ENCODE data around the genes RTKN2 and NRBF2.

DNA sequence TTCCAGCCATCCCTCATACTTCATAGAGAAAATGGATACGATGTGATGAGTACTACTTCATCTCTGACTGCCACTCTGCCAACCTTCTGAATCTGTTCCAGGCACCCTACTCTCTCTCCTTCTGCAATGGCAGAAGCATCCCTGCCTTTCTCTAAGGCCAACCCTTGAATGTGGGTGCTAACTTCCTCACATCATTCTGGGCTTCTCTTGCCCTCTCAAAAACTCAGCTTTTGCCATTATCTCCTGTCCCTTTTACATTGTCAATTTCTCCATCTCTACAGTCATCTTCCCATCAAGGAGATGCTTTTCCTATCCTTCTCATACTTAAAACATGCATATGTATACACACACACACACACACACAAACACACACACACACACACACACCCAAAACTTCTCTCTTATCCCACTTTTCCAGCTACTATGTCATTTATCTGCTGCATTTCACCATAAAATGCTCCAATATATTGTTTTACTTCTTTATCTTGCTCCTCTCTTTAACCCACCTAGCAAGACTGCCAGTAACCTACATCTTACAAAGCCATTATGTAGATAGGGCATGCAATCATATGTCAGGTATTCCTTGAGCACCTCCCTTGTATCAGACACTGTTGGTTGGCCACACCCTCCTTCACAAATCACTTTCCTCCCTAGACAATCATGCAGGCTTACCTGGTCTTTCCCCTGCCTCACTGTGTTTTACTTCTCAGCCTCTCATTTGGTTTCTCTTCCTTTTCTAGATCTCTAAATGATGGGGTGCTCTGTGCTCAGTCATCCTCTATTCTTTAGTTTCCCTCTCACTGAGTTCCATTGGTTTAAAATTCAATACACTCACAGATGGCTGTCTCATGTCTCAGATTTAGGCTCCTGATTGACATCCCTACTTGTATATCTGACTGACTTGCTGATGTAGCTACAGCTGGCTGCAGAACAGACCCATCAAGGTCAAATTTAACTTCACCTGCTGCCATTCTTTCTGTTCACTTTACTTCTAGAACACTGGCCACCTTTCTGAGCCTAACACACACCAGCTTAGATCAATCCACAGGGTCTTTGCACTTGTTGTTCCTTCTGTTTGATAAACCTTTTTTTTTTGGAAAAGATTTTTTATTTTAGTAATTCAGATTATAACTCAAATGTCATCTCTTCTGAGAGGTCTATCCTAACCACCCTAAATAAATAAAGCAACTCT, 31.5 kb downstream of the ANK3 start:
- RRBS: no CpG with 5 or more reads among the region's 1 CpG

DNA sequence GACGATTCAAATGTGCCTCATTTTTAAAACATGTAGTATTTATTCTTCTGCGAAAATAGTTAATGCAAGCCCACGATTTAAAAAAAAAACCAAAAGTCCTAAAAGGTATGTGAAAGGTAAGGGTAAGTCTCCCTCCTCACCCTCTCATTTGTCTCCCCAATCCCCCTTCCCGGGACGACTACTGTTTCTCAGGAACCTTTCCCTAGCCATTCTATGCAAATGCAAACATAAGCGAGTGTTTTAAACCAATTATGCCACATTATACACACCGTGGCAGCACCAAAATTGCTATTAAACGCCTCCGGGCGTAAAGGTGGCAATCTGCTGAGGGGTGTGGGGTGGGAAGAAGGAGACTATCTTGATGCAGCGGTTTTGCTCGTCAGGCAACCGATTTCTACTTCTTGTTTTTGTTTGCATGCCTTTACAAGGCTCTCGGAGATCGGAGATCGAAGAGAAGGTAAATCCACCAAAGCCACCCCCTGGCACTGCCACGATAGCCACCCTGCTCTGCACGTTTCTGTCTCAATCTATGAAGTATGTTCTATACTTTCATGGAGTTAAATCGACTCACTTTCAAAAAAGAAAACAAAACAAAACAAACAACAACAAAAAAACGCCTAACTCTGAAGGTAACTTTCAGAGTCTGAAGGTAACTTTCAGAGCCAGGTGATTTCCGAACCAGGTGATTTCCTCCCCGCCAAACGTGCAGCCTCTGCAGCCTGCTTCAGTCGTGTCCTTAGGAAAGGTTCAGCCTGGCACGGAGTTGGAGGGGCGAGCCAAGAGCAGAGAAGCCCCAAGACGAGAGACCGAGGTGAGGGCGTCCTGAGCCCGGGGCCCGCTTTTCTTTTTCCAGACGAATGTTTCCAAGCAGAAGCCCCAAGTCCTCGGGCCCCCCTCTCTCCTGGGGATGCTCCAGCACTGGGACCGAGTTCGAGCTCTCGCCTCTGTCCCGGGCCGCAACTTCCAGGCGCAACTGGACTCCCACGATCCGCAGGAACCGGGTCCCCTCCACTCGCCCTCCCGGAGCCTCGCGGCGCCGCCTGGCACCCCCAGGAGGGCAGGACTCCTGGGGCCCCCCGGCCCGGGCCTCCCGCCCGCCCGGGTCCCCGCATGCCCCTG, 45.8 kb upstream of the CDK1 start:
- RRBS: 2% methylated on average over 12 of the region's 54 CpGs

GRCh38 chr10:61135218-61136016, 191.4 kb upstream of the RHOBTB1 start:
- RRBS: no CpG with 5 or more reads among the region's 5 CpGs

DNA sequence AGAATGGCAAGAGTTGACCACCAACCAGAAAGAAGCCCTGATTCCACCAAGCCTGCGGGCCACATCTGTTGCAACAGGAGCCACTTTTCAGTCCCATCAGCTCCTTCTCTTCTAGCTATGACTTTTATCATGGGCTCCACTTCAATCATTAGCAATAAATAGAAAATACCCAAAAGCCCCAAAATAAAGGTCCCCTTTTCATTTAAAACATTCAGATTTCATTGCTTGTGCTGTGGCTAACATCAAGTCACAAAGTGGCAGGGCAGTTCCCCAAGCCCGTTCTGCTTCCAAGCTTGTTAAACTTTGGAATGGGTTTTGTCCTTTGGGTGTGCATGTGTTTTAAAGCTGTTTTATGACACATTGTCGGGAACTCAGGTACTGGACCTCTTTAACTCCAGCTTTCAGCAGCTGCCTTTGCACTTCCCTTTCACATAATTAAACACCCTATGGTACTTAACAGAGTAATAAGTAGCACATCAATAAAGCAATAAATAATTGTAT, 56.4 kb upstream of the ARID5B start:
- RRBS: no CpG with 5 or more reads among the region's 3 CpGs

DNA sequence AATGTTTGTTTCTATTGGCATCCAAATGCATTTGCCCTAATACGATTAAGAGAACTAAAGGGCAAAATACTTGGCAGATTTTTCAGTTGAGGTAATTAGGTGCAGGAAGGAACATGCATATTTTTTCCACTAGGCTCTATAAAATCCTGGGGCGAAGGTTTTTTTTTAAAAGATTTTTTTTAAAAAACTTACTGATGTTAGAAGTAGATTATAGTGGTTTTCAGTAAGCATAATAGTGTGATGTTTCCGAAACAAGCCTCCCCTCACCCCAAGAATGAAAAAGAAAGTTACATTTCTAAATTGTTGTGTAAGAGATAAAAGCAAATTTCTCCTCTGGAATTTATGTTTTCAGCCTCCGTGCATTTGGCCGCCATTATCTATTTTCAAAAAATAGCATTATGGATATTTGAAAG, 92.6 kb downstream of the ARID5B start:
- RRBS: no CpG with 5 or more reads among the region's 5 CpGs

- RRBS: no CpG with 5 or more reads among the region's 4 CpGs
Measured at GRCh38 chr10:61994498-61994884, 93.0 kb downstream of the ARID5B start.

GRCh38 chr10:62043215-62043913, 141.9 kb downstream of the ARID5B start:
- RRBS: no CpG with 5 or more reads among the region's 4 CpGs

- RRBS: no CpG with 5 or more reads among the region's 1 CpG
Measured at GRCh38 chr10:62047500-62047769, 145.9 kb downstream of the ARID5B start.

GRCh38 chr10:62268543-62269318, at the start of gene RTKN2:
Gene RTKN2, minus strand, starts transcription at chr10:62268844.
- RRBS: 1% methylated on average over 29 of the region's 59 CpGs

DNA sequence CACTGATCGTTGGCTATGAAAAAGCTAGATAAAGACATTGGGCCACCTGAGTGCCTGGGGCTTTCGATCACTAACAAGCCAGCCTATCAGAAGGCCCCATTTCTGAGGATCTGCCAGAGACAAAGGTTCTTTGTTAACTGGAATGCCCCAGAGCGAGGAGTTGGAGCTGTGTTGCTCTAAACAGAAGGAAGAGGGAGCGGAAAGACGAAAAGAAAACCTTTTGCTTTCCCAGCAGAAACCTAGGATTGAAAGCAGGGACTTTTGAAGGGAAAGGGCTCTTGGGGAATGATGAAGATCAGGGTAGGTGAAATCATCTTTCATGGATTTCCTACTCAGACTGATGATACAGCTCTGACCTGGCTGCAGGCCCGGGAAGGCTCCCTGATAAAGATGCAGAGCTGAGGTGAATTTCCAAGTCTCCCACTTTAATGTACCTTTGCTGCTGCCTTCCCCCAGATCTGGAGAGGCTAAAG, 95.5 kb upstream of the EGR2 start:
- RRBS: no CpG with 5 or more reads among the region's 6 CpGs

- RRBS: under 1% methylated on average over 7 of the region's 65 CpGs
Measured at GRCh38 chr10:63132811-63134128, at the start of gene NRBF2. Gene NRBF2, plus strand, starts transcription at chr10:63133328.

DNA sequence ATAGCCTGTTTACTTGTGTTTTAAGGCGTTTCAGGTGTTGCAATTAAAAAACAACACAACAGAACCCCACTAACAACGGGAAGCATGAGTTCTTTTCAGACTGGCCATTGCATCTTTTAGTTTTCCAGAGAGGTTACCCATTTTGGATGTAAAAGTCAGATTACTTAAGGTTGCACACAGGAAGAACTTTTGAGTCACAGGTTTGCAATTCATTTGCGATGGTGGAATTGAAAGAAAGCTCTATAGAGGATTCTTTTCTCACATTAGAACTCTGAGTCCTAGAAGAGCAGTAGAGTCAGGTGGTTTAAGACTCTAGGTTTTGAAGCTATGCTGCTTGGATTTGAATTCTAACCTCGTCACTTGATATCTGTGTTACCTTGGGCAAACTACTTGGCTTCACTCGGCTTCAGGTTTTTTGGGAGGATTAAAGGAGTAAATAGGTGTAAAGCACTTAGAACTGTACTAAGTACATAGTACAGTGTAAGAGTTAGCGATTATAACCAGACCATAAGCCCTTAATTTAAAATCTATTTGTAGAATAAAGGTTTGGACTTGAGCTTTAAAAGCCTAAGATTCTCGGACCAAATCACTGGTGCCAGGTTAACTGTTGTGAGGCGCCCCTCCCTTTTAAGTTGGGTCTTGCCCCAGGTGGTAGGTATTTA, 1.2 kb downstream of the NRBF2 start:
- RRBS: no CpG with 5 or more reads among the region's 8 CpGs

GRCh38 chr10:63153245-63154014, 20.3 kb downstream of the NRBF2 start:
- RRBS: no CpG with 5 or more reads among the region's 1 CpG

DNA sequence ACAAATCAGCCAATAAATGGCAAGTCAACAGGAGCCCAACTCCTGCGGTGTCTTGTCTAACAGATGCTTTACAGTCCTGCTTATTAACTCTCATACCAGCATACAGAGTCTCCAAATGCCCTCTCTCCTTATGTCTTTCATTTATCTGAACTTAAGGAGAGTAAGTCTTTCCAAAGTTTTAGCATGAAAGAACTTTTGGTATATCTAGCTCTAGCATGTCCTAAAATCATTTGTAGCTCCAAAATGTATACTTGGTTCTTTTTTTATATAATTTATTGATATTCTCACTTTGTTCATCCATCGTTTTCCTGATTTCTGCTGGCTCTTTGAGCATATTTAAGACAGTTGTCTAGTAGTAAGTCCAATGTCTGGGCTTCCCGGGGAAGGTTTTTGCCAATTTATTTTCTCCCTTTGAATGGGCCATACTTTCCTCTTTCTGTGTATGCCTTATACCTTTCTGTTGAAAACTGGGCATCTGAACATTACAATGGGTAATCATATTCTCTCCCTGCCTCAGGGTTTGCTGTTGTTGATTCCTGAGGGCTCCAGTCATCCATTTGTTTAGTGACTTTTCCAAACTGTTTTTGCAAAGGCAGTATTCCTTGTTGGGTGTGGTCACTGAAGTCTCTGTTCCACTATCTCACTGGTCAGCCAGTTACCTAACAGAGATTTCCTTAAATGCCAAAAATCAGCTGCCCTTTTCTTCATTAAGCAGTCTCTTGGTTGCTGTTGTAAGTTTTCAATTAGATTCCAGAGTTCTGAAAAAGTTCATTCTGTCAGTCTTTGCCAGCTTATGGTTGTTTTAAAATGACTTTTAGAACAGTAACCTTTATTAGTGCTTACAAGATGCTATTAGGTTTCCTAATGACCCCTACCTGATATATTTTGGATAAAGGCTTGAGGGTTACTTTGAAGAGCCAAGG, 37.0 kb downstream of the NRBF2 start:
- RRBS: no CpG with 5 or more reads among the region's 3 CpGs

GRCh38 chr10:63171293-63172011, 38.3 kb downstream of the NRBF2 start:
- RRBS: no CpG with 5 or more reads among the region's 2 CpGs

- RRBS: no CpG with 5 or more reads among the region's 3 CpGs
Measured at GRCh38 chr10:63379119-63379845, 86.5 kb downstream of the JMJD1C start.

DNA sequence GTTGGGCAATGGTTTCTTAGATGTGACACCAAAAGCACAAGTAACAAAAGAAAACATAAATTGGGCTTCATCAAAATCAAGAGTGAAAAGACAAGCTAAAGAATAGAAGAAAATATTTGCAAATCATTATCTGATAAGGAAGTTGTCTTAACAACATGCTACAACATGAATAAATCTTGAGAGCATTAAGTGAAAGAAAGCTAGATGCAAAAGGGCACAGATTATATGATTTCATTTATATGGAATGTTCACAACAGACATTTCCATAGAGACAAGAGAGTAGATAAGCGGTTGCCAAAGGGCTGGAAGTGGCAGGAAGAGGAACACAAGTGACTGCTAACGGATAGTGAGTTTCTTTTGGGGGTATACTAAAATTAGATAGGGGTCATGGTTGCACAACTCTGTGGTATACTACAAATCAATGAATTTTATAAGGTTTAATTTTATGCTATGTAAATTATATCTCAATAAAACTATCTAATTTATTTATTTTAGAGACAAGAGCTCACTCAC, 35.4 kb downstream of the JMJD1C start:
- RRBS: no CpG with 5 or more reads among the region's 2 CpGs

GRCh38 chr10:63481660-63481933, 15.8 kb upstream of the JMJD1C start:
- RRBS: no CpG with 5 or more reads among the region's 1 CpG

GRCh38 chr10:63628502-63629078, 107.4 kb downstream of the REEP3 start:
- RRBS: no CpG with 5 or more reads among the region's 10 CpGs

DNA sequence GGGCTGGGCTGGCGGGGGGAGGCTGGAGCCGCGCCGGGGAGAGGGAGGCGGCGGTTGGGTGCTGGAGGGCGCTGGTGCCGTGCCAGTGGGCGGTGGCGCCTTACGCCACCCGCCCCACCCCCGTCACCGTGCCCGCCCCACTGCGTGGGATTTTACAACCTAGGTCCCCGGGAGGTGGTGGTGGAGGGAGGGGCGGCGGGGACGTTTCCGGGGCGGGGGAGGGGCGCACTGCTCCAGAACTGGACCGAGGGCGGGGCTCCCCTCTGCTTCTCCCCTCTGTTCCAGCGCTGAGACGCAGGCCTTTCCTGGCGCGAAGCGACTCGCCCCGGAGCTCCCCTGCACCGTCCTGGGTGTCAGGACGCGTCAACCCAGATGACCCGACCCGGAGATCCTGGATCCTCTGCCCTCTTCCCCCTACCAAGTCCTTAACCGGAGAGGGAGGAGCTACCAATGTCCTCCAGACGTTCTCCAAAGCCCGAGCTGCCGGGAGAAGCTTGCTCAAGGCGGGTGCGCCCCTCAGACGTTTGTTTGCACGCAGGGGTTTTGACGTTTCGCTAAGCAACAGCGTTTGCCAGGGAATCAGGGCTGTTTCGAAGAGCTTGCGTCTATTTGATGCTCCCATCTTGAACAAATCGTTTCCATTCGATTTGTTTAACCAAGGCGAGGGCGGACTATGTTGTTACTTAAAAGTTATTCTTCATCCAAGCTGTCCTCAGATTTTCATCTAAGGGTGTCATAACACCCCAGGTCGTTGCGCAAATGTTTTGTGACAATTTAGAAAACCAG, 109.4 kb downstream of the REEP3 start:
- RRBS: under 1% methylated on average over 15 of the region's 56 CpGs

Measured in epithelial cell of prostate (primary cell).